Measurements from ENCODE around the genes PPP1R3E, BCL2L2, SLC22A17, JPH4, DHRS4L2 and CARMIL3.

DNA sequence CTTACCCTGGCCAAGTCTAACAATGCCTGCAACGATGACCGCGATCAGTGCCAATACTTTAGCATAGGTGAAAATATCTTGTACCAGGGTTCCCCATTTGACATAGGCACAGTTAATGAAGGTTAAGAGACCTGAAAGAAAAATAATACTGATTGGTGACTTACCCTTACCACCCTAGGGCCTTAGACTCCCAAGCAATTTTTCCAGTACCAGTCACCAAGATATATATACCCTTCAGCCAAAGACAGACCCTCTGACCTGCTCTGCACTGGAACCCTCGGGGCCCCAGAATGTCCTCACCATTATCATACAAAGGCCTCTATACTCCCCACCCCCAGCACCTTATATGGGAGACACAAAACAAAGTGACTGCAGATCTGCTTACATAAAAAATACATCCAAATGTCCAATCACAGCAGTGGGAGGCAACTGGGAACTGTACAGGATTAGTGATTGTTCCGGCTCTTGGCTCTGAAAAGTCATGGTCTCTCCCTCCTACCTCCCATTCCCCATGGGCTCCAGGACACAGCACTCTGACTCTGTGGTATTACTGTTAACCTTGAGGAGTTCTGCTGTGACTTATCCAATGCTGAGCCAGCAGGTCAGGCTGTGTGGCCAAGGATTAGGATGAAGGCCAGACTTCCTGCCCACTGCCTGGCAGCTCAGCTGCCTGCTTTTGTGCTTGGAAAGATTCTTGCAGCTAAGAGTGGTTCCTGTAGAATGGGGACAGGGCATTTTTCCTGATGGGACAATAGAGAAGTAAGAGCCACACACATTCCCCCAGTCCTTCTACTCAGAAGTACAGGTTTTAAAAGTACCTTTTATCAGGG, 13.6 kb downstream of the OXA1L start:
- PRO-cap = no peak

GRCh38 chr14:22844252-22844551, 7.8 kb downstream of the MMP14 start:
- PRO-cap = no peak

GRCh38 chr14:22898415-22899010, 15.5 kb downstream of the REM2 start:
- PRO-cap = no peak

DNA sequence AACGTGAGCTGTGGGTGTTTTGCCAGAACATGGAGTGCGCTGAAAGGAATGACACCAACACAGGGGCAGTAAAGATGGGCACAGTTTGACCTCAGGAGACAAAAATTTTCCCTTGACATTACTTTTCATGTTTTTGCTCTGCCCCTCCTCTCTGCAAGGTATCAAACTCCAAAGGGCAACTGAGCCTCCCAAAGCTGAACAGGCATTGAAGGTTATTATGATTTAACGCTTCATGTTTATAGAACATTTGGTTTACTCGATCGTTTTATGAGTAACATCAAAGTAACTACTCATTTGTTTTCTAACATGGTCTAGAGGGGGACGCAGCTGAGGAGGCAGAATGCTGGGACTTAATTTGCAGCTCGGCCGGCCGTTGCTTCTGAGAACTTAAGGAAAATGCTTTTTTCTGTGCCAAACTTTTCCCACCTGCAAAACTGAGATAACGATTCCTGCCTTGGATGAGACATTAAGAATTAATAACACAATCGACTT, 992 bp downstream of the HAUS4 start:
- PRO-cap = no peak

- PRO-cap = no peak
These were observed 5.5 kb upstream of the CDH24 start for GRCh38 chr14:23062788-23063255.

- PRO-cap = no peak
These were observed 14.5 kb downstream of the ACIN1 start for GRCh38 chr14:23080347-23080963.

DNA sequence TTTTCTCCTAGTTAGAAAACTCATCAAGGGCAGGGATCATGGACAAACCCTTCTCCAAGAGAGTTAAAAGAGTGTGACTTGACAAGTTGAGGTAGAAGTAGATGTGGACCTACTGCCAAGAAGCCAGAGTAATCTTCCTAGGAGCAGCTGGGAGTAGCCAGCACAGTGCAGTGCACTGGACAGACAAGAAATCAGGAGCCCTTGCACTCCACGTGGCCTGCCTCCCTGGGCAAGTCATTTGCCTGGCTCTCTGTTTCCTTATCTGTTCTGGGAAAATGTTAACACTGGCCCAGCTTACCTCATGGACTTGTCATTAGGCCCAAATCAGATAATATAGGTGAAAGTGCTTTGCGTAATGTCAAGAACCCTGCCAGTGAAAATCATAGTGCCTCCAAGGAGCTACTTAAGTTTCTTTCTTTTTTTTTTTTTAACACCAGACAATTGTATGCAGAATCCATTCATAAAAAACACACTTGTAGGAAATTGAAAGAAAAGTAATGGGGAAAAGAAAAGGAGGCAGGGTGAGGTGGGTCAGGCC, 19.2 kb downstream of the SLC7A8 start:
- PRO-cap = no peak

- PRO-cap = no peak
These were observed 7.5 kb downstream of the RNF212B start for GRCh38 chr14:23245214-23245677.

DNA sequence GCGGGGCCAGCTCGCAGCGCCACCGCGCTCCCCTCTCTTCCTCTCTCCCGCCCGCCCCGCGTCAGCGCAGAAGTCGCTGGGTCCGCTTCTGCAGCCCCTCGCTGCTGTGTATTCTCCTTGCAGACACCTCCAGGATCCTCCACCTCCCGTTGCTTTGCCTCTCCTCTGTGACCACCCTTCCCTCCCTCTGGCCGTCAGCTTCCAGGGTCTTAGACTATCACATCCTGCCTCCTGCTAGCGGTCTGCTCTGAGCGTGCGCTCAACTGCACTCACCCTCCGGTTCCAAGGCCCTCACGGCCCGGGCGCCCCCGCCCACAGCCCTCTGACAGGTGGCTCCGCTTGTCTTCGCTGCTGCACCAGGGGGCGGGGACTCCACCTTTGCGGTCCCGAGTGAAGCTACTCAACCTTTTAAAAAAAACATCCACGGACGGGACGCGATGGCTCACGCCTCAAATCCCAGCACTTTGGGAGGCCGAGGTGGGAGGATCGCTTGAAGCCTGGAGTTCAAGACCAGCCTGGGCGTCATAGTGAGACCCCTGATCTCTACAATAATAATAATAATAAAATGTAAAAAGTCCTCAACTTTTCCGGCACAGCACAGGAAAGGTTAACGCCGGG, at the start of gene PPP1R3E:
Gene PPP1R3E, minus strand, starts transcription at position 267 of the 618 bp plus-strand sequence.
- PRO-cap = bidirectional peak, plus-strand start at position 411 of the sequence, minus-strand start at position 189 of the sequence

DNA sequence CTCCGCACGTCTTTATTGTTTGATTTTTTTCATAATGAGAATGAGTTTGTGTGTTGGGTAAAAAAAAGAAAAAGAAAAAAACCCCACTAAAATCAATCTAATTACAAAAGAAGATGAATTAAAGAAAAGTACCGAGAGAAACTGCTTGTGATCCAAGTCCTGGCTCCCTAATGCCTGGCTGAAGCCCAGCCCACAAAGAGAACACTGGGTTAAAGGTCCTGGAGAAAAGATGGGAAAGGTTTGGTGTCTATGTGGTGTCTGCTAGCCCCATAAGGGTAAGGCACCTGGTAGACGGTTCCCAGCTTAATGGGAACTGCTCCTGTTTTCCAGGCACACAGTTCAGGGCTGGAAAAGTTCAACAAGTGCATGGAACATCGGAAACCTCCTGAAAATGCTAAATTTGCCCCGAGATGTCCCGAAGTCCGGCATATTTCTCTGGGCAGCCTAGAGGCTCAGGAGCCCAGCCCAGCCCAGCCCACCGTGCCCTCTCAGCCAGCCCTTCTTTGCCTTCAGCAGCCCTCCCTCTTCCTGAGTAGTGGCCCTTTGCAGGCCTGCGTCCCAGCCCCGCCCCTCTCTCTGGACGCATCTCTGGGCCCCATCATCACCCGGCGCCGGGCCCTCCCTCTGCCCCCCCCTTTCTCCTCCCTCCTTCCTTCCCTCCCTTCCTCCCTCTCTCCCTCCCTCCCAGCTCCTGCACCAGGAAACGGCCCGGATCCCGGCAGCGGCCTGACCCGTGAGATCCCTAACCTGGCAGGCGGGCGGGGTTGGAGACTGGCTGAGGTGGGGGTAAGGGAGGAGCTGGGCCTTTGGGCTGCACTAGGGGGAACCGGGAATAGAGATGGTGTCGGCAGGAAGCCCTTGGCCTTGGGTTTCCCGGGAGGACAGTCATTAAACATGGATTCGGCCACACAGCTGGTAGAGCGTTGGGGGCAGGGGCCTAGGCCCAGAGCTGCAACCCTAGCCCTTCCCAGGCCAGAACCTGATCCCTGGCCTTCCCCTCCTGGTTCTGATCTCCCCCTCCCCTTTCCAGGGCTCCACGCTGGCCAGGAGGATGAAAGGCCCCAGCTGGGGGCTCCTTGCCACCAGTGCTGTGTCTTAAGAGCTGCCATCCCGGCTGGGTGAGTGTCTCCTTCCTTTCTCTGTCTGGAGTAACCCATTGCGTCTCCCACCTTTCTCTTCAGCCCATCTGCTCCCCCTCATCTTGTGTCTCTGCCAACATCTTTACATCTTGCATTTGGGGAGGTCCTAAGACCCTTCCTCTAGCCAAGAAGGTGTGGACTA, at the start of gene BCL2L2:
Gene BCL2L2, plus strand, starts transcription at position 672 of the 1,281 bp plus-strand sequence.
- PRO-cap = bidirectional peak, plus-strand start at position 702 of the sequence, minus-strand start at position 575 of the sequence

DNA sequence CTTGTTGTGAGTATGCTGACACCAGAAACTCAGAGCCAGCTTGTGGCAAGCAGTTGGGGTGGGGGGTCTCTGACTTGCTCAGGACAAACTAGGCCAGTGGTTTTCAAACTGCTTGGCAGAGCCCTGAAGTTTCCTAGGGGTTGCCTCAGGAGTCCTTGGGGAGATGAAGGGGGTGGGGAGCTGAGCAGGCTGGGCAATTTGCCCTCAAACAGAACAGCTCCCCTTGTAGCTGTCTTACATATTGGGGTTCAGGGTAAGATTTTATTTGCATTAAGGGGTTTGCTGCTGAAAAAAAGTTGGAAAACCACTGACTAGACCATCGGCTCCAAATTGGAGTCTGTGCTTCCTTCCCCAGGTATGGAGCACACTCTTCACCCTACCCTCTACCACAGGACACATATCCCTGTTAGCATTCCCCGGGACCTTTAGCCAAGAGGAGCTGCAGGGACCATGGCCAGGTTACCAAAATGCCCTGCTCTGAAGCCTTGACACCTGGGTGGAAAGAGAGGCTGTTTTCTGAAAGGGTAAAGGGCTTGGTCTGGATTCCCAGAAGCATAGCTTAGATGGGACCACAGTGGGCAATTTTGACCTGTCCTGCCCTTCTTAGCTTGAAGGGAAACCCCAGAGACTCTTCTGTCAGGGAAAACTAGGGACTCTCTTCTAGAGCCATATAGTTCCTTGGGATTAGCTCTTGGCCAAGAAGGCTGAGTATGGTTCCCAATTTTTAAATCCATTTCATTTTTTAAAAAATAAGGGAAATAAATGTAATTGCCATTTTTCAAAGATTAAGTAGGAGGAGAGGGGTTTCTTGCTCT, 4.2 kb downstream of the BCL2L2 start:
- PRO-cap = no peak

DNA sequence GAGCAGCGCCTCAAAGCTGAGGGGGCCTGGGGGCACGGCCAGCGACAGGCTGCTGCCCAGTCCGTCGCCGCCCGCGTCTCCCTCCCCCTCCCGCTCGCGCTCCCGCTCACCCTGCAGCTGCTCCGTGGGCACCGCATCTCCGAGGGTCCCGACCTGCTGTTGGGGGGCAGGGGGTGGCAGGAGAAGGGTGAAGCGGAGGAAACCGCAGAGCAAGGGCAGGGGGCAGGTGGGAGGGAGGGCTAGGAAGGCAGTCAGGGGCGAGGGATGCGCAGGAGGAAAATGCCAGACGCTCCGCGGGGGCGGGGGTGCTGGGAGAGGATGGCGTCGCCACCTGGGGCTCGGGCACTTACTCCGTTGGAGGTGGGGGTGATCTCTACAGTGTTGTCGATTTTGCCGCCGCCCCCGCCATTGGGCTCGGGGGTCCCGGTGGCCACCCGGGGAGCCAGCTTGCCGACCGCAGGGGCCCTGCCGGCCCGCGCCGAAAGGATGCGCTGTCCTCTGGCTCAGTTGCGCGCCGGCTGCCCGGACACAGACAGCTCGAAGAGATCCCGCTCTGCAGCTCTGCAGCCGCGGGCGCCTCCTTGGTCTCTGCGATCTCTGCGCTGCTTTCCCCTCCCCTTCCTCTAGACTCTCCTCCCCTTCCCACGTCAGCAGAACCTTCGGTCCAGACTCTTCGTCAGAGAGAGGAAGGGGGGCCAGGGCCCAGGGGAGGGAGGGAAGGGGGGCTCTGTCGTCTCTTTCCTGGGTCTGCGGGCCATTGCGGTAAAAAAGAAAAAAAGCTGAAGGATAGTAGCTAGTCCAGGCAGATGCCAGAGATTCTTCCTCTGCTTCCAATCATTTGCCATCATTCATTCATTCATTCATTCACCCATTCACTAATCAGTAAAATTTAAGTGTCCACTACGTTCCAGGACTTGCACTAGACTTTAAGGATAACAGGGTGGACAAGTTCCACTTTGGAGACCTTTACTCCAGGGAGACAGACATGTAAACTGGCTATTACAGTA, at the start of gene SLC22A17:
Gene SLC22A17, minus strand, starts transcription at position 592 of the 1,007 bp plus-strand sequence.
- PRO-cap = unidirectional peak, minus-strand start at position 590 of the sequence

- PRO-cap = no peak
These were observed 8.2 kb downstream of the MYH6 start for GRCh38 chr14:23399748-23400370.

GRCh38 chr14:23422011-23422460, 13.4 kb downstream of the MYH7 start:
- PRO-cap = no peak

DNA sequence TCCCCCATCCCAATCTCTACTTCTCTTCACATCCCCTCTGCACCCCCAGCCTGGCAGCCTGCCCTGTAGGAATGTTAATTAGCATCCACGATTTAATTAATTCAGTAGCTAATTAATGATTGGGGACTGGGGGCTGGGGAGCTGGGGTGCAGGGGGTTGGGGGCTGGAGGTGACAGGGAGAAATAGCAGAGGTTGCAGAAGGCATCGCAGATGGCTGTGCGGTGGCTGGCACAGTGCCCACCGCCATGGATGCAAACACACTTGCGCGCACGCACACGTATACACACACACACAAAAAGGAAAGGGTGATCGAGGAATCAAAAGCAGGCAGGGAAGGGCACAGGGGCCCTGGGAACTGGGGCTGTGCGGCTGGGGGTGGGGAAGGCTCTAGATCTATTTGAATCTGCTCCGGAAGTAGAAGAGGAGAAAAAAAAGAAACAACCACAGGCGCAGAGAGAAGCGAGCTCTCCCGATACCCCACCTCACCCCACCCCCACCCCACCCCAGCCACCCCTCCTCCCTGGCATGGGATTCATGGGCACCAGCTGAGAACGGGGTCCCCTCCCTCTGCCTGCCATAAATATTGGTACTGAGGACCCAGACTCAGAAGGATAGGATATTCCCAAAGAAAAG, 39.4 kb downstream of the ZFHX2 start:
- PRO-cap = no peak

GRCh38 chr14:23577812-23579262, at the start of gene JPH4:
JPH4 (minus strand) TSS chr14:23578790.
- PRO-cap = no peak

DNA sequence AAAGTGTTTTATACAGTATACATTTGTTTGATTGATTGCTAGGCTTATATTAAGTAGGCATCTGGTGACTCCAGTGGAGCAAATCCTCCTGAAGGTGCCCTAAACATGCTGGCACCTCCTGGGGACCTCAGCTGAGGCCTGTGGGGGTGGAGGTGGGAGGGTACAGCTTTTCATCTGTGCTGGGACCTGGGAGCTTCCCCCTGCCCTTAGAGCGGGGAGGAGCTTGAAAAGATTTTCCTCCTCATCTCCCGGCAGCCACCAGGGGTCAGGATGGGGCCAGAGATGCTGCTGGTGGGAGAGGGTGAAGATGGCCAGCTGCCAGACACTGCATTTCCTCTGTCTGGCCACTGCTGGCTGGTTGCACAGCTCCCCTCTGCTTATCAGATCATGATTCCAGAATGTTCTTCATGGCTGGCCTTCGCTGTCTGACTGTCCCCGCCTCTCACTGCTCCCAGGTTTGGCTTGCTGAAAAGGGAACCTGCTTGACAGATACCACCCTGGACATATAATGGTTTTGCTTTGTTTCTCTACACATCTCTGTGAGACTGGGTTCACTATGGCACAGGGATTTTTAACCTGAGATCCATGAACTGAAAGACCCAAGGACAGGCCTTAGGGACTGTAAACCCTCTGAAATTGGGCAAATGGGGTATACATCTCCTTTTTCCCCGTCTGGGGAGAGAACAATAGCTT, 10.5 kb upstream of the JPH4 start:
- PRO-cap = no peak

- PRO-cap = no peak
These were observed 24.1 kb downstream of the DHRS2 start for GRCh38 chr14:23660106-23660850.

GRCh38 chr14:23988634-23989108, at the start of gene DHRS4L2:
DHRS4L2 (plus strand) TSS chr14:23988929.
- PRO-cap = bidirectional peak, plus-strand start at chr14:23988901, minus-strand start at chr14:23988739

DNA sequence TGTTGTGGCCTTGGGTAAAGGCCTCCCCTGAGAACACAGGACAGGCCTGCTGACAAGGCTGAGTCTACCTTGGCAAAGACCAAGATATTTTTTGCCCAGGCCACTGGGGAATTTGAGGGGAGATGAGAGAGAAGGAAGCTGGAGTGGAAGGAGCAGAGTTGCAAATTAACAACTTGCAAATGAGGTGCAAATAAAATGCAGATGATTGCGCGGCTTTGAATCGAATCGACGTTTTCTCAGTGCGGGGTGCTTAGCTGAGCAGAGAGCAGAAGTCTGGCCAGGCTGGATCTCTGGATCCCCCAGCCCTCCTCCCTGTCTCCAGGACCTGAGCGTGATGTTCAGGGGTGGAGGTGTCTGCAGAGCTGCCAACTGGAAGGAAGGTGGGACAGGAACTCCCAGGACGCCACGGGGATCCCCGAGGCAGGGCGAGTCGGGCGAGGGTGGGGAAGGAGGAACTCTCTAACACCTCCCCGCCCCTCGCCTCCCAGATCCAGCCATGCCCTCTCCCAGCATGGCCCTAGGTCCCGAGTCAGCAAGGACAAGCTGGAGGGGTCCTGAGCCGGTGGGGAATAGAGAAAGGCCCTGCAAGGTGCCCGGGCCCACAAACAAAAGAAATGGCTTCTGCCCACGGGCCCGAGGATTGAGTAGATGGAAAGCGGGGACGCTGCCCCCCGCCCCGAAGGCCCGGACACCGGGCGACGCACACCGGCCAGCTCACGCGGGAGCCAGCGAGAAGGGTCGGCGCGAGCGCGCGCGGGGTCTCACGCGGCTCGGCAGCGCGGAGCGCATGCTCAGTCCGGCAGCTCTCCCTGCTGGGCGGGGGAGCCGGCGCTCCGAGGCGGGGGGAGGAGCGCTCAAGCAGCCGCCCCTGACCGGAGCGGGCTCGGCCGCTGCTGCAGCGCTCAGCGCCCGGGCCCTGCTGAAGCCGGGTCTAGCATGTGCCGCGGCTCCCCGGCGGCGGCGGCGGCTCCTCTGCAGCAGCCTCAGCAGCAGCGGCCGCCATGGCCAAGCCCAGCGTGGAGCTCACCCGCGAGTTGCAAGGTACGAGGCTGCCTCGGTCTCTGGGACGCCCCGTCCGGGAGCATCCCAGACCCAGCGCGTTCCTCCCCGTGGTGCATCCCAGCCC, at the start of gene CARMIL3:
Gene CARMIL3, plus strand, starts transcription at position 857 of the 1,126 bp plus-strand sequence.
- PRO-cap = unidirectional peak, minus-strand start at position 704 of the sequence; unidirectional peak, minus-strand start at position 778 of the sequence